ENCODE measurements around the genes NAPG and IMPA2.

DNA sequence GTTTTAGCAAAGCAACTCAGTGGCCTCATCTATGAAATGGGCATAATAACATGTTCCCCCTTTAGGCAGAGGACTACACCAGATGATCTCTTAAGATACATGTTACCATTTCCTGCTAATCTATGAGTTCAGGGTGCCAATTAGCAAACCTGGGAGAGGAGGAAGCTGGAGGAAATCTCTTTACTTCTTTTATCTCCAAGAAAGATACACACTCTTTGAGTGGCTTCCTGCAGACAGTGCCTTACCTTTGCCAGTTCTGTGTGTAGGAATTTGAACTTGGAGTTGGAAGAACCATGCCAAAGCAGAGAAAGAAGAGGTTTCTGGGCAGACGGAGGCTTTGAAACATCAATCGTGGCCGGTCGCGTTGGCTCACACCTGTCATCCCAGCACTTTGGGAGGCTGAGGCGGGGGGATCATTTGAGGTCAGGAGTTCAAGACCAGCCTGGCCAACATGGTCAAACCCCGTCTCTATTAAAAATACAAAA is 2.2 kb downstream of the RAB31 start:
- PRO-cap, 2 experiments, result no peak in any of the 2 experiments
- RAMPAGE, long total RNA, 5 experiments, result no peak in any of the 5 experiments

DNA sequence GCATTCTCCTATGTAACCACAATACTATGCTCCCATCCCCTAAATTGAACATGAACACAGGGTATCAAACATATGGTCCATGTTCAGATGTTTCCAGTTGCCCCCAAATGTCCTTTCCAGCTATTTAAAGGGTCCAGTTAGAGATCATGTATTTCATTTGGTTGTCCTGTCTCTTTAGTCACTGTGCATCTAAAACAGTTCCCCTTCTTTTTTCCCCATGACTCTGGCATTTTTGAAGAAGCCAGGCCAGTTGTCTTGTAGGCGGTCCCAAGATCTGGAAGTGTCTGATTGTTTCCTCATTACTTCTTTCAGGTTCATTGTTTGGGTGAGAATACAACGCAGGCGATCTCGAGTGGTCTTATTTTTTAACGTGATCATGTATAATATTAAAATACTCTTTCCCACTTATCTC is 7.9 kb downstream of the RAB31 start:
- PRO-cap, 2 experiments, result no peak in any of the 2 experiments
- RAMPAGE, long total RNA, 5 experiments, result no peak in any of the 5 experiments

- PRO-cap, 2 experiments, result no peak in any of the 2 experiments
- RAMPAGE, long total RNA, 5 experiments, result no peak in any of the 5 experiments
Measured at GRCh38 chr18:9720127-9721036, 12.3 kb downstream of the RAB31 start.

DNA sequence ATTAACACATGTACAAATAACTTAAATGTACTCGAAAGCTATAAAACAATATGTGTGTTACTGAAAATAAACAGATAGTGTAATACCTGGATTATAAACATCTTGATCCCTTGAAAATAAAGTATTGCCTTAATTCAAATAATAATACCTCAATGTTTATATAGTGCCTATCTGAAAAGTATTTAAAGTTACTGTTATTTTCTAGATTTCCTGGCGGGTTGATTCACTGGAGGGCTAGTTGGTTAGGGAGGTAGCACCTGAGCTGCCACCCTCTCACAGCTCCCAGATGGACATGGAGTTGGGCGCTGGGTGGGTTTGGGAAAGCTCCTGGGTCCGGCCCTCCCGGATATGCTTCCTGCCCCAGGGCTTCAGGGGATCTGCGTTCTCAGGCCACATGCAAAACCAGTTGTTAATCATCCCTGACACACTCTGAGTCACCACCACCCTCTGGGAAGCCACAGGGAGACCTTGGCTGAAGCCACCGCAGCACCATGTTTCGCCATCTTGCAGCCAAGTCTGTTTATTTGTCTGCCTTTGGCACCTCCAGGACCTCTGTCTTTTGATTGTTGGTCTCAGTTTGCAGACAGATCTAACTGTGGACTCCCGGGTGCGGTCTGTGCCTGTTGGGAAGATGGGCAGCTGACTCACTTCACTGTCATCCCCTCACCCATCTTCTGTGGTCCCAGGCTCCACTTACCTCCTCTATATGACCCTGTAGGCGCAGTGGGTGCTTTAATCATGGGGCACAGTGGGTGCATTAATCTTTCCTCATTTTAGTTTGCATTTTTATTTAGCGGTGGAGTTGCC is 35.4 kb downstream of the RAB31 start:
- PRO-cap, 2 experiments, result peak in 1 of 2 experiments; most common minus-strand start position 379 of the sequence (in 1)
- RAMPAGE, long total RNA, 5 experiments, result no peak in any of the 5 experiments

- PRO-cap, 2 experiments, result peak in 2 of 2 experiments; most common plus-strand start chr18:9835311 (in 2); most common minus-strand start chr18:9835553 (in 1)
- RAMPAGE, long total RNA, 5 experiments, result no peak in any of the 5 experiments
Measured at GRCh38 chr18:9835038-9836354, 50.3 kb upstream of the TXNDC2 start.

- PRO-cap, 2 experiments, result no peak in any of the 2 experiments
- RAMPAGE, long total RNA, 5 experiments, result no peak in any of the 5 experiments
Measured at GRCh38 chr18:9851493-9851837, 34.3 kb upstream of the TXNDC2 start.

DNA sequence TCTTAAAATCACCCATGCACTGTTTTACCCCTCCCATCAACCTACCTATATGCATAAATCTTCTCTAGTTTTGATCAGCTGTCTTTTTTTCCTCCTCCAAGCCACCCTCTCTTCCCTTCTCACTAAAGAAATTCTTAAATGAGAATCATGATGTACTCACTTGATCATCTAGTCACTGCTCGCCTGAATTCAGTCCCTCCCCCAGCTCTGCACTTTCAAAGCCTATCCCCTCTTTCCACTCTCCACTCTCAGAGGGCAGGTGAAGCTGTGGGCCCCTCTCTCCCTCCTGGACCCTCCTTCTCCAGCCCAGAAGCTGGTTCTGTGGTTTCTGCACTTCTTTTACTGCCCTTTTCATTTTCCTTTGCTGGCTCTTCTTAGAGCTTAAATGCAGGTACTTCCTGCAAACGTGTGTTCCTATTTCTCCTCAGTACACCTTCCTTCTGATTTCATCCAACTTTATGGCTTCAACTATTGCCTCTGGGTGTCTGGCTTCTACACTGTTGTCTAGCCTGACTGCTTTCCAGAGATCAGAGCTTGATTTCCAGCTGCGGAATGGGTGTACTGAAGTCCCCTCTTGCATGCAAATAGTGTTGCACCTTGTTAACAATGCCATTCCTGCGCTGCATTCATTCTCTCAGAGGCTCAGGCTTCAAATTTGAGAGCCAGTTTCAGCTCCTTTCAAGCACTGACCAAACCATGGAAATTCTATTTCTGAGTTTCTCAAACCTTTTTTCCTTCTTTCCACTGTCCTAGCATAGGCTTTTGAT is 15.2 kb upstream of the TXNDC2 start:
- PRO-cap, 2 experiments, result no peak in any of the 2 experiments
- RAMPAGE, long total RNA, 5 experiments, result no peak in any of the 5 experiments

GRCh38 chr18:9941991-9942548 is 28.3 kb downstream of the VAPA start:
- PRO-cap, 2 experiments, result no peak in any of the 2 experiments
- RAMPAGE, long total RNA, 5 experiments, result no peak in any of the 5 experiments

DNA sequence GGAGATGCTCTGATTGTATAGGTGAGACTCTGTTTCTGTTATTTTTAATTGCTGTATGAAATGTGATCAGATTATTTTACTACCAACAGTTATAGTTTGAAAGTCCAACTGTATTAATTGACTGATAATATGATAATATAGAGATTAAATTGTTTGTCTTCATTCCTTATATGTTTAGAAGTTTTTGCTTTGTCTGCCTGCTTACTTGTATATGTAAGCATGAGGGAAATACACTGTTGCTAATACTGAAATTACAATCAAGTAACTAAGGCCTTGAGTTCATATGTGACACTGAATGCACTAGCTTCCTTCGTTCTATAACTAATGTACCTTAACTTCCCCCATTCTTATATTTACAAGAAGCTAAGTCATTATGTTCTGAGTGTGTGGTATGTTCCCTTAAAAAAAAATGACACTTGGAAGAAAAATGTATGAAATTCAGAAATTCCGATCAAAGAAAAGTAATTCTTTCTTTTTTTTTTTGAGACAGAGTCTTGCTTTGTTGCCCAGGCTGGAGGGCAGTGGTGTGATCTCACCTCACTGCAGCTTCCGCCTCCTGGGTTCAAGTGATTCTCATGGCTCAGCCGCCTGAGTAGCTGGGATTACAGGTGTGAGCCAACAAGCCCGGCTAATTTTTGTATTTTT is 42.9 kb downstream of the VAPA start:
- PRO-cap, 2 experiments, result no peak in any of the 2 experiments
- RAMPAGE, long total RNA, 5 experiments, result no peak in any of the 5 experiments

DNA sequence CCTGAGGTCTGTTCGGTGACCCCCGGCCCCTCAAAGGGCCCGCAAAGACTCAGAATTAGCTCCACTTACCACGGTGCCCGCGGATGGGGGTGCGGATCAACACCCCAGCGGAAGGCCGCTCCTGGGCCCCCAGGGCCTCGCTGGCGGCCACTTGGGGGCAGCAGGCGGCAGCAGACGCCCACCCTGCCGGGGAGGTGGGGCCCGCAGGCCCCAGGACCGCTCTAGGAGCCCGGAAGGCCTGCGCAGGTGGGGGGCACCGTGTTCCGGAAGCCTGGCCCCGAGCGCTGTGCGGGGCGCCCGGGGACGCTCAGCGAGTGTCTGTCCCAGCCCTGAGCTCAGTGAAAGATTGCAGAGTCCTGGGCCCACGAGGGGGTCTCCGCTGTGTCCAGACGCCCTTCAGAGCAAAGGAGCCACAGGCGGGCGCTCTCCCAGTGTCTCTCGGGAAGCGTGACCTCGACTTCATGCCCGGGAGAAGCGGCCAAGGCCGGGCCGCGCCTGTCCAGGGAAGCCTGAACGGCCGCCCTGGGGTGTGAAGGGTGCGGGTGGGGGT is 118.7 kb downstream of the VAPA start:
- PRO-cap, 2 experiments, result no peak in any of the 2 experiments
- RAMPAGE, long total RNA, 5 experiments, result no peak in any of the 5 experiments

- PRO-cap, 2 experiments, result no peak in any of the 2 experiments
- RAMPAGE, long total RNA, 5 experiments, result no peak in any of the 5 experiments
Measured at GRCh38 chr18:10113727-10114171, 199.9 kb downstream of the VAPA start.

- PRO-cap, 2 experiments, result peak in 2 of 2 experiments; most common plus-strand start chr18:10455009 (in 1); most common minus-strand start chr18:10455140 (in 2)
- RAMPAGE, long total RNA, 5 experiments, result start-site peak on the minus strand in 1 of 5 experiments, at chr18:10455115-10455143 at its widest, 10 reads per replicate
Measured at GRCh38 chr18:10454797-10455729, 628 bp downstream of the APCDD1 start.

GRCh38 chr18:10514067-10514633 is 11.7 kb upstream of the NAPG start:
- PRO-cap, 2 experiments, result no peak in any of the 2 experiments
- RAMPAGE, long total RNA, 5 experiments, result no peak in any of the 5 experiments

GRCh38 chr18:10525602-10526802 is at the start of gene NAPG:
Gene NAPG (plus strand): TSS chr18:10526027.
- PRO-cap, 2 experiments, result peak in 2 of 2 experiments; most common plus-strand start chr18:10526085 (in 2); most common minus-strand start chr18:10526365 (in 2)
- RAMPAGE, long total RNA, 5 experiments, result start-site peak on the plus strand in 2 of 5 experiments, at chr18:10525958-10526093 at its widest, 101 to 372 reads per replicate

DNA sequence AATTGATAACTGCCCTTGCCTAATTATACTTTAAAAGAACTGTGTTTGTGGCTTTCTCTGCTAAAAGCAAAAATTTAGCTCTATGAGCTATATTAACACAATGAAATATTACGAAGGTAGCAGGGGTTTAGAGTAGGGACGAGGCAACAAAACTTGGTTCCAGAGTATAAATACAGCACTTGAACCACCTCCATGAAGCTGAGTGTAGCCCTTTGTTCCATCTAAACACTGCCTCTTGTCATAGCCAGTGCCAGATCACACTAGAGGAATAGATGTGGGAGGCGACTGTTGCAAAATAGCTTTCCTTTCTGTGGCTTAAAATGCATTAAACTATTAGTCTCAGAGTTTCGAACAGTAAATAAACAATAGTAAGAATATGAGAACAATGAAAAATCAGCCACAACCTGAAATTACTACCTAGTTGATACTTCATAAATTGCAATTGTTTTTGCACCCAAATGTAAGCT is 29.8 kb downstream of the PIEZO2 start:
- PRO-cap, 2 experiments, result no peak in any of the 2 experiments
- RAMPAGE, long total RNA, 5 experiments, result no peak in any of the 5 experiments

DNA sequence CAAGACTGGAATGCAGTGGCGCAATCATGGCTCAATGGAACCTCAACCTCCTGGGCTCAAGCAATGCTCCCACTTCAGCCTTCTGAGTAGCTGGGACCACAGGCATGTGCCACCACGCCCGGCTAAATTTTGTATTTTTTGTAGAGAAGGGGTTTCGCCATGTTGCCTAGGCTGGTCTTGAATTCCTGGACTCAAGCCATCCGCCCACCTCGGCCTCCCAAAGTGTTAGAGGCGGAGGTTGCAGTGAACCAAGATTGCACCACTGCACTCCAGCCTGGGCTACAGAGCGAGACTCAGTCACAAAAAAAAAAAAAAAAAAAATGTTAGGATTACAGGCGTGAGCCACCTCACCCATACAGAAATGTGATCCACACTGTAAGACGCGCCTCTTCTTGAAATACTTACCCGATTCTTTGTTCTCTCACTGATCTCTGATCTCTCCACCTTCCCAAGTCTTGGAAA is 35.1 kb upstream of the IMPA2 start:
- PRO-cap, 2 experiments, result peak in 1 of 2 experiments; most common plus-strand start position 358 of the sequence (in 1)
- RAMPAGE, long total RNA, 5 experiments, result no peak in any of the 5 experiments

- PRO-cap, 2 experiments, result peak in 2 of 2 experiments; most common plus-strand start chr18:11981457 (in 2); most common minus-strand start chr18:11981740 (in 1)
- RAMPAGE, long total RNA, 5 experiments, result start-site peak on the plus strand in 4 of 5 experiments, at chr18:11981436-11981508 at its widest, 11 to 43 reads per replicate
Measured at GRCh38 chr18:11981332-11981850, at the start of gene IMPA2. Gene IMPA2 (plus strand): TSS chr18:11981507.

DNA sequence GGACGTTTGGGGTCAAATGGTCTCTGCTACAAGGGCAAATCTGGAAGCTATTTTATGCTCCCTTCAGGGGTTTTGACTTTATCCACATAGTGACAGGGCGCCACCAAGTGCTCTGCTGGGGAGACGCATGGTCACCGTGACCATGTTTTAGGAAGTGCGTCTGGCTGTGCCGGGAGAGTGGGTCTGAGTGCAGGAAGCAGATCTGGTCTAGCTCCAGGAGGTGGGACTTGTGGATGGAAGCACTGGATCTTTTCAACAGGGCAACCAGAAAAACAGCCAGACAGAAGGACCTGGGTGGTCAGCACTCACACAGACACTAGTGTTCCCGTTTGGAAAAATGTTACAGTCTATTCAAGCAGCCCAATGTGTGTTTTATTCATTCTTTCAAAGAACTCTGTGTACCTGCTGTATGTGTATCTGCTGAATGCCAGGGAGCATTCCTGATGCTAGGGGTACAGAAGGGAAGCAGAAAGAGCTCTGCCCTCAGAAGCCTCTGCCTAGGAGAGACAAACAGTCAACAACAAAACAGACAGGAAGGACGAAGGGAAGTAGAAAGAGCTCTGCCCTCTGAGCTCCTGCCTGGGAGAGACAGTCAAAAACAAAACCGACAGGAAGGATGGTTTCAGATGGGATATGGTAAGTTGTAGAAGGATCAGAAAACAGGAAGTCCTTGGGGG is 14.3 kb downstream of the IMPA2 start:
- PRO-cap, 2 experiments, result peak in 2 of 2 experiments; most common plus-strand start position 279 of the sequence (in 2); most common minus-strand start position 168 of the sequence (in 1)
- RAMPAGE, long total RNA, 5 experiments, result no peak in any of the 5 experiments

- PRO-cap, 2 experiments, result peak in 2 of 2 experiments; most common plus-strand start chr18:12012069 (in 2); most common minus-strand start chr18:12011908 (in 1)
- RAMPAGE, long total RNA, 5 experiments, result no peak in any of the 5 experiments
Measured at GRCh38 chr18:12011539-12012597, 30.6 kb downstream of the IMPA2 start.

DNA sequence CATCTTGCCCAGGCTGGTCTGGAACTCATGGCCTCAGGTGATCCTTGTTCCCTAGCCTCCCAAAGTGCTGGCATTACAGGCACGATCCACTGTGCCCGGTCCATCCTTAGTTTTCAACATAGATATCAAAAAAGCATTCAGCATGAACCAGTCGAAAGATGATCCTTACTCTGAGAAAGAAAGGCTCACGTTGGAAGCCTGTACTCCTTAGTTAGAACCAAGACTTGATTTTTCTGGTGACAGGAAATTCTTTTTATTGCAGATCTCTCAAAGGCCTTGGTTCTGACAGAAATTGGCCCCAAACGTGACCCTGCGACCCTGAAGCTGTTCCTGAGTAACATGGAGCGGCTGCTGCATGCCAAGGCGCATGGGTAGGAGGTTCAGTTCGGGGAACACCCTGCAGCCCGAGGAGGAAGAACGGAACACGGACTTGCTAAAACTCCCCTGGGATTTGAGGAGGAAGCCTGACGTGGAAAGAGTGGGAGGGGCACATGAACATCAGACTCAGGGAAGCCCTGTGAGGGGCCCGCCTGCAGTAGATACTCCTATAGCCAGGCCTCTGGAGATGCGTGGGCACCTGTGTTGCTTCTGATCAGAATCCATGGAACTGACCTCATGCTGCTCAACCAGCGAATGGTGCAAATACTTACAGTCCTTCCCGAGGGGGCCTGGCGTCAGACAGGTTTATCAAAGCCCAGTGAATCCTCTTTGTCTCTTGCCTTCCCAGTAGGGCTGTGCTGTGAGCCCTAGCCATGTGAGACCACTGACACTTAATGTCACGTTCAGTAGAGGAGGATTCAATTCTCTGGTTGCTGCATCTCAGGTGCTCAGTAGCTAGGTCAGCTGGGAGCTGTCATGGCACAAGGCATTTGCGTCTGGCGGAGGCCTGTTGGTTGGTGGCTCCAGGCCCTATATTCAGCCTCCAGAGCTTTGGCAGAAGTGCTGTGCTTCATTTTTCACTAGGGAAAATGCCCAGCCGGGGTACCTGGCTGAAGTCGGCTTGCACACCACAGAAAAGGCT is 46.8 kb downstream of the IMPA2 start:
- PRO-cap, 2 experiments, result no peak in any of the 2 experiments
- RAMPAGE, long total RNA, 5 experiments, result no peak in any of the 5 experiments